Ureter (tissue), 1 donor: ENCODE measurements around the gene MRPS7.

DNA sequence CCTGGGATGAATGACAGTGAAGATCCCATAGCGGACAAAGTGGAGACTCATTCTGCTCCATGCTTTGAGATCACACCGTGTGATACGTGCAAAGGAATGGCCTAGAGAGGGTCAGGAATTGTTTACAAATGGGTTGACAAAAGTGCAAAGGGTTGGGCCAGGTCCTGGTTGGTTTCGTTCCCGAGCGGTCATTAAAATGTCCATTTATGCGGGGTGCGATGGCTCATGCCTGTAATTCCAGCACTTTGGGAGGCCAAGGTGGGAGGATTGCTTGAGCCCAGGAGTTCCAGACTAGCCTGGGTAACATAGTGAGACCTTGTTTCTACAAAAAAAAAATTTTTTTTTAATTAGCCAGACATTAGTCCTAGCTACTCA is 15.9 kb downstream of the GPRC5C start:
- PRO-cap = no peak

DNA sequence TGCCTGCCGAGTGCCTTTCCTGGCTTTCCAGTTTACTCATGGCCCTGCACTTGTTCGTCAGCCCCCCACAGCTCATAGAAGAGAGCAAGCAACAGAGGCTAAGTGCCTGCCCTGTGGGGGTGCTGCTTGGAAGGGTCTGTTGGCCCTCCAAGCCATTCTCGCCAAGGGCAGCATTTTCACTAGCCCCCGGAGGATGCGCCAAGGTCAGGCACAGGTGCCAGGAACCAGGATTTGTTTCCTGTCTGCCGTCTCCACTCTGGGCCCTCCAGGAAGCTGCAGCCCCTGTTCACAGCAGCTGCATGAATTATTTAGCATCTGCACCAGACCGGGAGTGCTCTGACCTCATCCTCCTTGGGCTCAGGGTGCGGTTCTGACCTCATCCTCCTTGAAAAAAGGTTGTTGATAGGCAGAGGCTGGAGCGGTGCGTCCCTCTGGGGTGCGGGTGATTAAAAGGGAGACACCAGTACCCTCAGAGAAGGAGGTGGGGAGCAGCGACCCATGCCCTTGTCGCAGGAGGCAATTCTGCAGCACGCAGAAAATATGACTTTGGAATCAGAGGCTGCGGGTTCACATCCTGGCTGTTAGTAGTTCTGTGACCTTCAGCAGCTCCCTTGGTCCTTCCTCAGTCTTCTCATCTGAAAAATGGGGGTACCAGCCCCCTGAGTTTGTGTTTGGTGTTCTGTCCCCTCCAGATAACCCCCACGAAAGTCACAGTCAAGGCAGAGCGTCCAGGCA is 14.1 kb upstream of the CD300A start:
- PRO-cap = no peak

- PRO-cap = no peak
Observed at GRCh38 chr17:74637309-74637591, 13.7 kb upstream of the CD300E start.

- PRO-cap = no peak
Observed at GRCh38 chr17:74759482-74760449, 11.3 kb downstream of the NHERF1 start.

DNA sequence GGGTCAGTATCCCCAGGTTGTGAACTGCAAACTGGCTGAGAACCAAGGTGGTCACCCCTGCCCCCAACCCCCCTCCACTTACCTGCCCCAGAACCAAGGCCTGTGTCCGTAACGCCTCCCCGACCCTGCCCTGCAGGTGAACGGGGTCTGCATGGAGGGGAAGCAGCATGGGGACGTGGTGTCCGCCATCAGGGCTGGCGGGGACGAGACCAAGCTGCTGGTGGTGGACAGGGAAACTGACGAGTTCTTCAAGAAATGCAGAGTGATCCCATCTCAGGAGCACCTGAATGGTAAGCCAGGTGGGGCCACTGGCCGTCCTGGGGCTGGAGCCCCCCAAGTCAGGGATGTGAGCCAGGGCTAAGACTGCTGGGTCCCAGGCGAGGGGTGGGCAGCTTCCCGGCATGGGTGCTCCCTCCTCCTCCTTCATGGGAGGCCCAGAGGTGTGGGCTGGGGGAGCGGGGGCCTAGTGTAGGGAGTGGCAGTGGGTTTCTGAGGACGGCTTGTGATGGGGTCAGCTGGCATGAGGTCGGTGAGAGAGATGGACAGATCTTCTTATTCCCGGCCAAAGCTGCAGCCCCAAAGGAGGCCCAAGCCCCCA is 12.8 kb downstream of the NAT9 start:
- PRO-cap = no peak

DNA sequence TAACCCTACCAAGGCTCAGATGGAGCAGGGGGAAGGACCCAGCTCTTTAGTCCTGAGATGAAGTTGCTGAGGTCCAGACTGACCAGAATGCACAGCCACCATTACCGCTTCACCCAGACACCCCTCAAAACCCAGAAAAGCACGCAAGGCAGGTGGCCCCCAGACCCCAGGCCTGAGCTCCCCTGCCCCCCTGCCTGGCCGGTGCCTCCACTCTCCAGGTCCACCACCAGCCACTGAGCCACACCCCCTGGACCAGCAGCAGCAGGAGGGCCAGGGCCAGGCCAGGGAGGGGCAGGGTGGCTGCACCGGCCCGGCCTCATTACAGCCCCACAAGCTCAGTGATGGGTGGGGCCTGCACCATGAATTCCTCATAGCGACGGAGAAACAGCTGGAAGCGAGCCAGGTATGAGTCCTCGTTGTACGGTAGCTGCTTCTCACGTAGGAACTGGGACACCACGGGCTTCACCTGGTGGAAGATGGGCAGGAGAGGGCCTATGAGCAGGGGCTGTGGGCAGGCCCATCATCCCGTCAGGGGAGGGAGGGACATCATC is 5.3 kb upstream of the FDXR start:
- PRO-cap = no peak

GRCh38 chr17:74950206-74950726 is 14.6 kb downstream of the OTOP3 start:
- PRO-cap = no peak

GRCh38 chr17:74952896-74953778 is 17.4 kb downstream of the OTOP3 start:
- PRO-cap = no peak

DNA sequence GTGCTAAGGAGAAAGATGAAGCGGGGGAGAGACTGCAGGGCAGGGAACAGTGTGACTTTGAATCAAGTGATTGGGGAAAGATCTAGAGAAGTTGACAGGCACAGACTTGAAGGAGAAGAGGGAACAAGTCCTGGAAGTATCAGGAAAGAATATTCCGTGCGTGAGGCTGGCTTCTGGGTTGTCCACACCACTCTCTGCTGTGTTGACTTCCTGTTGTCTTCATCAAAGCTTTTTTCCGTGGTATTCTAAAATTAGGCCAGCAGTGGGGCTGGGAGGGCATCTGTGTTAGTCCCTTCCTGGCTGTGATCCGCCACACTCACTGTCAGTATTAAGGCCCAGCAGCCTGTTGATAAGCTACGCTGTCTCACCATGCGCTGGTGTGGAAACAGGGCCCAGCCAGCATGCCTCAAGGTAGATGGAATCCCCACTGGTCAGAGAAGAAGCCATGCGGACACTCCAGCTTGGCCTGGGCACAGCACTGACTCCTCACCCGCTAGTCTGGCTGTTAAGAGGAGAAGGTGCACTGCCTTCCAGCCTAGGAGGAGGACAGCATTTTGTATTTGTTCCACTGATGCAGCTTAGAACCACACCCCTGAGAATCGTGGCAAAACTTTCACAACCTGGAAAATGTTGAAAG is 11.3 kb downstream of the CDR2L start:
- PRO-cap = no peak

DNA sequence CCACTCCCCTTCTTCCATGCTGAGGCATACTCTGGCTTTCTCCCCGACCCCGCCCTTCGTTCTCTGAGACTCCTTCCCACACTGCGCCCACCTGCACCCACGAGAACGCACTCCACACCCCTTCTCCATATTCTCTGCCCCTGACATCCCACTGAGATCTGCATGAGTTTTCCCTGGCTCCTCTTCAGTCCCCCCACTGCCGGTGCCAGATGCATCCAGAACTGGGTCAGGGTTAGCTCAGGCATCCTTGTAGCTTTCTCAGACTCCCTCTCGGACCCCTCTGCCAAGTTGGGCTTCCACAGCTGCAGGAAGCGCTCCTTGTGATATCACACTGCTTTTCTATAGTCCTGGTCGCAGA is 709 bp downstream of the KCTD2 start:
- PRO-cap = no peak

DNA sequence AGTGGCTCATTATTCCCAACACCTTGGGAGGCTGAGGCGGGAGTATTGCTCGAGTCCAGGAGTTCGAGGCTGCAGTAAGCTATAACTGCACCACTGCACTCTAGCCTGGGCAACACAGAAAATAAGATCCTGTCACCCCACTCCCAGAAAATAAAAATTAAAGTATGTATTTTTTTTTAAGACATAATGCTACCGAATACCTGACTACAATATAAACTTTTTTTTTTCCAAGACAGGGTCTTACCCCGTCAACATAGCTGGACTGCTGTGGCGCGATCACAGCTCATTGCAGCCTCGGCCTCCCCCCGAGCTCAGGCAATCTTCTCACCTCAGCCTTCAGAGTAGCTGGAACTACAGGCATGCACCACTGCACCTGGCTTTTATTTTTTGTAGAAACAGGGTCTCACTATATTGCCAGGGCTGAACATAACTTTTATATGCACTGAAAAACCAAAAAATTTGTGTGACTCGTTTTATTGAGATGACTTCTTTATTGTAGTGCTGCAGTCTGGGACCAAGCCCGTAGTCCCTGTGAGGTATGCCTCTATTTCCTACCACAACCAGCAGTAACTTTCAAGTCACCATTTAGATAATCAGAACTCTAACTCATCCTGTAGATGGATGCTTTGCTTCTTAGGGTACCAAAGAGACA is 9.3 kb upstream of the JPT1 start:
- PRO-cap = no peak

DNA sequence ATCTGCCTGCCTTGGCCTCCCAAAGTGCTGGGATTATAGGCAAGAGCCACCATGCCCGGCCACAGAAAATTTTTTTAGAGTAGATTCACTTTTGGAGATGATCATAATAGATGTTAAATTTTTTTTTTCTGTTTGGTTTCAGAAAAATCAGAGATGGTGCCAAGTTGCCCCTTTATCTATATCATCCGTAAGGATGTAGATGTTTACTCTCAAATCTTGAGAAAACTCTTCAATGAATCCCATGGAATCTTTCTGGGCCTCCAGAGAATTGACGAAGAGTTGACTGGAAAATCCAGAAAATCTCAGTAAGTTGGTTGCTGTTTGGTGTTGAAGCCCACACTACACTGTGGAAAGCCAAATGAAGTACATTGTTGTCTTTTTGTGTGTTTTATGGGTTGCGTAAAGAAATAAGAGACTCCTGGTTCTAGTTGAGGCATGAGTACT is 4.2 kb downstream of the NUP85 start:
- PRO-cap = no peak

GRCh38 chr17:75237485-75238680 is 23.5 kb downstream of the GGA3 start:
- PRO-cap = no peak

DNA sequence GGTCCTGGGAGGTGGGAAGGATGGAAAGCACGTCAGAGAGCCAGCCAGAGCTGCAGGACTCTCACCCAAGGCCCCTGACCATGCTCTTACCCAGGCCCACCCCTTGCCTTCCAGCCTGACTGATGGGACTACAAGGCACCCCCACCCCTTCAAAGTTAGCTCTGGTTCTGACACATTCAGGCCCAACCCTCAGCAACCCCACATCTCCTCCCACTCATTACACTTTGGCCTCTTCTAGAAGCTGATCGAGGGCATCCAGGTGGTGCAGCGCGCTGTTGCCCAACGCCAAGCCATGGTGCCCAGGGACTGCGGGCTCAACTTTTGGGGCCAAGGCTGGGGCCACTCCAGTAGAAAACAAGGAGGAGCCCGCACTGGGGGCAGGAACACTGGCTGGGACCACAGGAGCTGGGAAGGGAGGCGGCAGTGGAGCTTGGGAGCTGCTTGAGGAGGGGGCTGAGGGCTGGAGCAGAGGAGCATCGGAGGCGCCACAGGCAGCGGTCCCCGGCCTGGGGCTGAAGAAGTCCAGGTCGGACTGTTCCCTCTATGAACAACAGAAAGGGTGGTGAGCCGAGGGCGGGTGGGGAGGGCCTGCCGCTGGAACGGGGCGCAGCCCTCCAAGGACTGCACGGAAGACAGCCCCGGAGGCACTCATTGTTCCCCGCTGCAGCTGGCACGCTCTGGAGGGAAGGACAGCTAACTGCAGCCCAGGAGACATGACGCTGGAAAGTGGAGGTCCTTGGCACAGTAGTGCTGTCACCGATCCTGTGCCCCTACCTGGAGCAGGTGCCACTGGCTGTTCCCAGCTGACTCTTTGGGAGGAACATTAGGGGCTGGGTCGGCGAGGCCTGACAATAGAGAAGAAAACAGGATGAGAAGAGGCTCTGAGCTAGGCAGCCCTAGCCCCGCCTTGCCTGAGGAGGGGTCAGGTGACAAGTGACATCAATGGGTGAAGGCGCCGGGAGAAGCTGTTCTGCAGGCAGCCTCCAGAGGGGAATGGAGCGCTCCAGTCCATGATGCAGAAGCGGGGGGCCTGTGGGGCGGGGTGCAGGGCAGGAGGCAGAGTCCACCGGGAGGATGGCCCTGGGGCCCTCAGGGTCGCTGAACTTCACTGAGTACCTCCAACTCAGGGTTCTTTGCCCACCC is 21.5 kb downstream of the GGA3 start:
- PRO-cap = bidirectional peak, plus-strand start at position 859 of the sequence, minus-strand start at position 675 of the sequence

DNA sequence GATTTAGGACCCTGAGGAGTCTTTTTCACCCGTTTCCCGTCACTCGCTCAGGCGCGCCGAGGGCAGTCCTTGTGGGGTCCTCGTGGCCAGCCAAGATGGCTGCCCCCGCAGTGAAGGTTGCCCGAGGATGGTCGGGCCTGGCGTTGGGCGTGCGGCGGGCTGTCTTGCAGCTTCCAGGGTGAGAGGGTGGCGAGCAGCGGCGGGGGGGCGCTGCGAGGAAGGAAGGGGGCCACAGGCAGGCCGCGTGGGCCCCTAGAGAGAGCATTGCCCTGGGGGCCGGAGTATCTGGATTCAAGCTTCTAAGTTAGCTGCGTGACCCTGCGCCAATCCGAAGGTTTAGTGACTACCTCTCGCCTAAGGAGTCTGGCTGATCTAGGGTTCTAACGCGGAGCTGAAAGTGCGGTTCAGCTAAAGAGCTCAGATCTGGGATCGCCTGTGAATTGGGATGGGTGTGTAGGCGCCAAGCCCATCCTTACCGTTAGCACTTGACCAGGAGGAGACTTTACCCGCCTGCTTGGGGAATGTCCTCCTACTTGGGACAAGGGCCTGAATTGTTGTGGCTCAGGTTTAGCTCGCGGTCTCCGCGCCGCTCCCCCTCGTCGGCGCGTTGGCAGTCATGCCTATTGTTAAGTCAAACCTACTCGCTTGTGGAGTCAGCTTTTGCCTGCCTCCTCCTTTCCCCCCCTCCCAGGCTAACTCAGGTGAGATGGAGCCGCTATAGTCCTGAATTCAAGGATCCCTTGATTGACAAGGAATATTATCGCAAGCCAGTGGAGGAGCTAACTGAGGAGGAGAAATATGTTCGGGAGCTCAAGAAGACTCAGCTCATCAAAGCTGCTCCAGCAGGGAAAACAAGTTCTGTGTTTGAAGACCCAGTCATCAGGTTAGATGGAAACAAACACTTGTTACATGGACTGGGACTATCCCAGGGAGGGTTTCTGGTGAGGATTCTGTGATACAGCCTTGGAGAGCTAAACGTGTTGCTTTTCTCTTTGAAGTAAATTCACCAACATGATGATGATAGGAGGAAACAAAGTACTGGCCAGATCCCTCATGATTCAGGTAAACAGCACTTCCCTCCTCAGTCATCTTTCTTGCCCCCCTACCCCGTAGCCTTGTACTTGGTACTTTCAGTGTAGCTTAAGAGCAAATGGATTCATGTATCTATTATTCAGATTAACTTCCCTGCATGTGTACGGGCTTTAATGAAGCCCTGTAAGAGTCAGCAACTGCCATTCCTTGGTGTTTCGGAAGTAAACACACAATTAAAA is at the start of gene MRPS7:
TSS of gene MRPS7 (plus strand) at position 74 of the 1,271 bp plus-strand sequence.
- PRO-cap = bidirectional peak, plus-strand start at position 101 of the sequence, minus-strand start outside the sequence

GRCh38 chr17:75266545-75267192 is 4.4 kb downstream of the MIF4GD start:
- PRO-cap = no peak

DNA sequence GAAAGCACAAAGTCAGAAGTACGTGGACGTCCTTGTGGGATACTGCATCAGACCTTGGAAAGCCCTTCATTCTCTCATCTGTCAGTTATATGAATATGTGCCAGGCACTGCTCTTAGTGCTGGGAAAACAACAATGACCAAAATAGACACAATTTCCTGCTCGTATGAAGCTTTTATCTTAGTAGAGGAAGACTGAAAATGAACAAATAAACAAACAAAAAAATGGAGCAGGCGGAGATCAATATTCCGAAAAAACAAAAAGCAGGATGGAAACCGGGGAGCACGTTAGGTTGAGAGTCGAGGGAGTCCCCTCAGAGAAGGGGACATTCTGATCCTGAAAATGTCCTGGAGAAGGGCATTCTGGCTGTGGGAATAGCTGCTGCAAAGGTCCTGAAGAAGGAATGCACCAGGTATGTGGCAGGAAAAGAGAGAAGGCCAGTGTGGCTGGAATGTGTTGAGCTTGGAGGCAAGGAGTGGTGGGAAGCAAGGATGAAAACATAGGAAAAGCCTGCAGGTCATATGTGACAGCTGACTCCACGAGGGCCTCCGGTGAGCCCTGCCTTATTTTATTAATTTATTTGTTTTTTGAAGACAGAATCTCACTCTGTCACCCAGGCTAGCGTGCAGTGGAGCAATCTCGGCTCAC is 15.5 kb upstream of the TMEM94 start:
- PRO-cap = no peak

- PRO-cap = no peak
Observed at GRCh38 chr17:75516699-75517310, 477 bp downstream of the TSEN54 start.

DNA sequence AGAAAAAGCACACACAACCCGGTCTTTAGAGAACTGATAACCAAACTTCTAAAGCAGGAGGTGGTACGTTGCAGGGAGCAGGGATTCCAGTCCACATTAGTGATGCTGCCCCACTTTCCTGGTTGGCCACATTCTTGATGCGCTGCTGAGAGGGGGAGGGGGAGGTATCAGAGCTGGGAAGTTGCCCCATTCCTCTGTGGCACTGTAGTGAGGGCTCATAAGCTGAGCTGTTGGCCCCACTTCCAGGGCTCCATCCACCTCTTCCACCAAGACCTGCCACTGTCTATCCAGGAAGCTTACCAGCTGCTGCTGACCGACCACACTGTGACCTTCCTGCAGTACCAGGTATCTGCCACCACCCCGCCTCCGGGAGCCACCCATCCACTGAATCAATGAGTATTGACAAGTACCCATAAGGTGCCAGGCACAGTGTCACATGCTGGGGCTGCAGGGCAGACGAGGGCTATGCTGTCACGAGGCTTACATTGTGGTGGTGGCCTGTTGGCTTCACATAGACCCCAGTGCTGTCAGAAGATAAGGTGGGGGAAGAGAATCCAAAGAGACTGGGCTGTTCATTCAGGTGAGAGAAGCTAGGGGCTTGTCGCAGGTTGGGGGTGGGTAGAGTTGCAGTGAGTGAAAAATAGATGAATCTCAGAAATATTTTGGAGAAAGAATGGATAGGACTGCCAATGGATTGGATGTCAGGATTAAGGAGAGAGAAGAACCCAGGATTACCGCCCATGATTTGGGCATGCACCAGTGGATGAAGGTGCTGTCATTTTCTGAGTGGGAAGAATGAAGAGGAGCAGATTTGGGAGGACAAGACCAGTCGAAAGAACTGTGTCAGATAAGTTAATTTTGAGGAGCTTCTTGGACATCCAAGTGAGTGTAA is 1.2 kb downstream of the TSEN54 start:
- PRO-cap = no peak

DNA sequence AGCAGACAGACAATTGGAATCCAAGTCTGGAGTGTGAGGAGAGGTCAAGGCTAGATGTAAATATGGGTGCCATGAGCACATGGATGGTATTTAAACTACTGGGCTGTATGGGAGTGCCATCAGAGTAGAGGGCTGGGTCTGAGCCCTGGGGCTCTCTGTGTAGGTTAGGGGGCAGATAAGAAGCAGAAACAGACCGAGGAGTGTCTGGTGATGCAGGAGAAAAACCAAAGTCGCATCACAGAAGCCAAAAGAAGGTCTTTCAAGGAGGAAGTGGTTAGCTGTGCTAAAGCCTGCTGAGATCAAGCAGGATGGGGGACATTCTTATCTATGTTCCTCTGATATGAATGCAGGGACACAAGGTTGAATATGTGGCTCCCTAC is 1.9 kb downstream of the TSEN54 start:
- PRO-cap = no peak